ENCODE data around the genes IL18BP and INPPL1.

- PRO-cap: no peak
Observed at GRCh38 chr11:71998525-71999454, at the start of gene IL18BP. Gene IL18BP, plus strand, starts transcription at chr11:71998909.

DNA sequence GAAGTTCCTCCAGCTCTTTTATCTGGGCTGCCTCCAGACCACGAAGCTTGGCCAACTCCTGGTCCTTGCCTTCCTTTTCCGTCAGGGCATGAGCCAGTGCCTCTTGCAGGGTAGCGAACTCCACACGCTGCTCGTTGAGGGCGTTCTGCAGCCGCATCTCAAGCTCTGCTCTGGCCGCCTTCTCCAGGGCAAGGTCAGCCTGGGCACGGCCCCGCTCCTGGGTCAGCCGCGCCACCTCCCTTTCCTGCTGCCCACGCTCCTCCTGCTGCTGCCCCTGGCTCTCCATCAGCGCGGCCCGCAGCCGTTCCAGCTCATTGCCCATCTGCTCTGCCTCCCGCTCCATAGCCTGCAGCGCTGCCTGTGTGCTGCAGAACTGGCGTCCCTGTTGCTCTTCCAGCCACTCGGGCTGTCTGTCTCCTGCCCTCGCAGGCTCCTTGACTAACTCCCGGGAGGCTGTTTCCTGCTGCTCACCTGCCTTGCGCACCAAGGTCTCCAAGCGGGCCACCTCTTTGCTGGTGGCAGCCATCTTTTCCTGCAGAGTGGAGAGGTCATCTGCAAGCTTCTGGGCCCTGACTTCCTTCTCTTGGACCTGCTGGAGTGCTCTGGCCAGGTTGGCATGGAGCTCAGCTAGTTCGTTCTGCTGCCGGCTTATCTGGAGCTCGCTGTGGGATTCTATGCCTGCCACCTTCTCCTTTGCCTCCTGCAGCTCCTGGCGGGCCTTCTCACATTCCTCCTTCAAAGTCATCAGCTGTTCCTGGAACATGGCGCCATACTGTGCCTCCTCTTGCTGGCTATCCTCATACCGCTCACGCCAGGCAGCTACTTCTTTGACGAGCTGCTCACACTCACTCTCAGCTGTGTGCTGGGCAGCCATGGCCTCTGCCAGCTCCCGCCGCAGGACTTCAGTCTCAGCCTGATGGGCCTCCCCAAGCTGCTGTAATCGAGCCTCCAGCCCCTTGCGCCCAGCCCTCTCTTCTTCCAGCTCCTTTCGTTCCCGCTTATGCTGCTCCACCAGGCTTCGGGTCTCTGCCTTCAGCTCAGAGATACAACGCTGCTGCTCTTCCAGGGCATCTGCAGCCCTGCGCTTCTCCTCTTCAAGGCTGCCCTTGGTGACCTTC, 15.9 kb downstream of the IL18BP start:
- PRO-cap: no peak

GRCh38 chr11:72039680-72040005, 40.7 kb downstream of the NUMA1 start:
- PRO-cap: no peak

GRCh38 chr11:72069241-72069706, 11.1 kb downstream of the NUMA1 start:
- PRO-cap: no peak

DNA sequence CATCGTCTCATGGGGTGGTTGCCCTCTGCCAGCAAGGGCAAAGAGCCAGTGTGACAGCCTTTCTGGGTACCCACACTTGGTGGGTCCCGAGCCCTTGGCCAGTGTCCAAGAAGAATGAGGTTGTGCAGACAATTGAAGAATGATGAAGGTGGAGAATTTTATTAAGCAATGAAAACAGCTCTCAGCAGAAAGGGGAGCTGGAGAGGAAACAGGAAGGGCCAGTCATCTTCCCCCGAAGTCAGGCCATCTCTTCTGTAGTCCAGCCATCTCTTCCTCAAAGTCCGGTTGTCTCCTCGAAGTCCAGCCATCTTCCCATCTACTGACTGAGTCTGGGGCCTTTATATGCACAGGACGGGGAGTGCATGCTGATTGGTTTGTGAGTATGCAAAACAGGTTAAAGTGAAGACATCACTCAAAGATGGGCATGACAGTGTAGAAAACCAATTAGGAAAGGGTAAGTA, 11.1 kb upstream of the FOLR3 start:
- PRO-cap: no peak

DNA sequence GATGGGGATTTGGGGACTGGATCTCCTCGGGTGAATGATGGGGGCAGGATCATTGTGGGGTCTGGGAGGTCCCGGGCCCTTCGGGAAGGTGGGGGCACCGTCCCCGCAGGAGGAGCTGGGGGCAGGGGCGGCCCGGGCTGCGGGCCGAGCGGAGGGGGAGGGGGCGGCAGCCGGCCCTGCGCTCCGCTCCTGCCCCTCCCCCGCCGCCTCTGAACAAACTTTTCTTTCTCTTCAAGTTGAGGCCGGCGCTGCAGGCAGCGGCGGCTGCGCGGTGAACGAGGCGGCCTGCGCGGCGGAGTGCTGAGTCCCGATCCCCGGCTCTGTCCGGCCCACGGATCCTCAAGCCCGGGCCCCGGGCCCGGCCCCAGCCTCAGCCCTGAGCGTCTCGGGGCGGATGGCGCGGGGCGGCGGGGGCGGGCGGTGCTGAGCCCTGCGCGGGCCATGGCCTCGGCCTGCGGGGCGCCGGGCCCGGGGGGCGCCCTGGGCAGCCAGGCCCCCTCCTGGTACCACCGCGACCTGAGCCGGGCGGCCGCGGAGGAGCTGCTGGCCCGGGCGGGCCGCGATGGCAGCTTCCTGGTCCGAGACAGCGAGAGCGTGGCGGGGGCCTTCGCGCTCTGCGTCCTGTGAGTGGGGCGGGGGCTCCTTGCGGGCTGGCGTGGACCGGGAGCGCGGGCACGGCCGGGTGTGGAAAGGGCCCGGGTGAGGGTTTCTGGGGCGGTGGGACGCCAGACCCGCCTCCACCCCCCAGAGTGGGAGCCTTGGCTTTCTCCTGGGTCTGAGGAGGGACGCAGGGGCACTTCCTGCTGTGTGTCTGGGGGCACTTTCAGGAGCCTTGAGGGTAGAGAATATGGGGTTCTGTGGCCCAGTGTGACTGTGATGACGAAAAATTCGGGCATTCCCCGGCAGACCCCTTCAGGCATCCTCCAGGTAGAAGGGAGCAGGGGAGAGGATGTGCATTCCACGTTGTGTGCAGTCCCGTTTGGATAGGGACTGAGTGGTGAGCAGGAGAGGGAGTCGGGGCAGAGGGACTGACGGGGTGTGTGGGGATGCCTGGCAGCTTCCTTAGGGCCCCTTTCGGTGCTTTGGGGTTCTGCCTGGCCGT, at the start of gene INPPL1:
Gene INPPL1, plus strand, starts transcription at position 224 of the 1,102 bp plus-strand sequence.
- PRO-cap: bidirectional peak, plus-strand start at position 228 of the sequence, minus-strand start at position 212 of the sequence

- PRO-cap: no peak
Observed at GRCh38 chr11:72634310-72634629, 40.0 kb downstream of the PDE2A start.

- PRO-cap: no peak
Observed at GRCh38 chr11:72681942-72682509, 7.8 kb upstream of the PDE2A start.

- PRO-cap: no peak
Observed at GRCh38 chr11:72684901-72685800, 10.9 kb upstream of the PDE2A start.

DNA sequence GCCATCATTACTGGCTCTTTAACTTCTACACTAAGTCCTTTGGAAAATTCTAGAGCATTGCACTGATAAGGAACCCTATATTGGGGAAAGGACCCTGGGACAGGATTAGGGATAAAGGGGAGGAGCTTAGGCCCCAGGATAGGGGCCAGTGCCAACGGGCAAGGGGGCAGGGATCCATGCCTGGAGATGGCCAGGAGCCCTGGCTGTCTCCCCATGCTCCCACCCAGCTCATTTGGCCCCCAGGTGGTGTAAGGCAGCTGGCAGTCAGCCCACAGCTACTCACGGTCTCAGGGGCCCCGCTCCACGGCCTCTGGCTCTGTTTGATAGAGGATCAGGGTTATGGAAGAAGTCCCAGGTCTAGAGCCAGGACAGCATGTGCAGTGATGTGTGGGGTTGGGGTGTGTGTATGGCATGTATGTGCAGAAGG, 18.3 kb upstream of the PDE2A start:
- PRO-cap: no peak

GRCh38 chr11:72694805-72695156, 20.6 kb upstream of the PDE2A start:
- PRO-cap: no peak

DNA sequence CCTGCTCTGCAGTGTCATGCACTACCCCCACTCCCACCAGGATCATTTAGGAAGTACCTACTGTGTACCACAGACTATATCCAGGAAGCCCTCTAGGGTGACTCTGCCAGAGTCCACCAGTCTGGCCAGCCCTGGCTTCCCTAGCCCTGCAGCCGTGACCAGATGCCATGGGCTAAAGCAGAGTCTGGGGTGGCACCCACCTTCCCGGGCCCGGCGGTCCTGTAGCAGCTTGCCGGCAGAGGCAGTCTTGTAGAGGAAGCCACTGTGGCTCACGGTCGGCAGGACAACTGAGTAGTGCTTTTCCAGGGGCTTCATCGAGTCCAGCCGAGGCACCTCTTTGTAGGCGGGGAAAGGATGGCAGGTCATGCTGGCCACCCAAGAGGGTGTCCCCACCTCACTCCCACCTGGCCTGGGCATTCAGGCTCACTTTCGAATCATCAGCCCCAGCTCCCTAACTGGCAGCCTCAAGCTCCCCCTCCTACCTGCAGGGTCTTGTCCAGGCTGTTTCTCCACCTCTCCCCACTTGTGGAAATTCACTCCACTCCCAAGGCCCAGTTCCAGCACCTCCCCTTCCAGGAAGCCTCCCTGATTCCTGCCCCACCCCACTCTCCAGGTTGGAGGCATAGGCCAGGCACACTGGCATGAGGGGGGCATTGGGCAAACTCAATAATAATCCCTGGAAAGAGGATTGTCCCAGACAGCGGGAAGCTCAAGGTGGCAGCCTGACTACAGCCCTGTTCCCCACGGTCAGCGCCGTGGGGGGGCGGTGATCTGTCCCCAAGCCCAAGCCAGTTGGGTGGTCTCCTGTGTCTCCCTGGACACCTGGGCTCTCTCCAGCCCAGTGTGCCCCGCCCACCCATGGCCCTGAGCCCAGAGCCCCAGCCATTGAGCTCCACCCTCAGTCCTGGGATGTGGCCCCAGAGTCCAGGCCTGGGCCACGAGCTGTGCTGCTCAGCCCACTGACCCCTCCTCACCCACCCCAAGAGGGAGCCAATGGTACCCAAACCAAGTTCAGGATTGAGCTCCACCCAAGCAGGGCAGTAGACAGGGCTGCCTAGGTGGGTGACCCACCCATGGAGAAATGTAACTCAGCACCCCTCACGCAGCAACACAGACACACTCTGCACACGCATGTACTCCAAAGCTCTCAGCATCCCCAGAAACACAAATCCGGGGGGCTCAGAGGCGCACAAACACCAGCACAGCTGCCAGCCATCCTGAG, 27.6 kb upstream of the PDE2A start:
- PRO-cap: no peak

- PRO-cap: no peak
Observed at GRCh38 chr11:72741241-72741830, 10.9 kb downstream of the ARAP1 start.

DNA sequence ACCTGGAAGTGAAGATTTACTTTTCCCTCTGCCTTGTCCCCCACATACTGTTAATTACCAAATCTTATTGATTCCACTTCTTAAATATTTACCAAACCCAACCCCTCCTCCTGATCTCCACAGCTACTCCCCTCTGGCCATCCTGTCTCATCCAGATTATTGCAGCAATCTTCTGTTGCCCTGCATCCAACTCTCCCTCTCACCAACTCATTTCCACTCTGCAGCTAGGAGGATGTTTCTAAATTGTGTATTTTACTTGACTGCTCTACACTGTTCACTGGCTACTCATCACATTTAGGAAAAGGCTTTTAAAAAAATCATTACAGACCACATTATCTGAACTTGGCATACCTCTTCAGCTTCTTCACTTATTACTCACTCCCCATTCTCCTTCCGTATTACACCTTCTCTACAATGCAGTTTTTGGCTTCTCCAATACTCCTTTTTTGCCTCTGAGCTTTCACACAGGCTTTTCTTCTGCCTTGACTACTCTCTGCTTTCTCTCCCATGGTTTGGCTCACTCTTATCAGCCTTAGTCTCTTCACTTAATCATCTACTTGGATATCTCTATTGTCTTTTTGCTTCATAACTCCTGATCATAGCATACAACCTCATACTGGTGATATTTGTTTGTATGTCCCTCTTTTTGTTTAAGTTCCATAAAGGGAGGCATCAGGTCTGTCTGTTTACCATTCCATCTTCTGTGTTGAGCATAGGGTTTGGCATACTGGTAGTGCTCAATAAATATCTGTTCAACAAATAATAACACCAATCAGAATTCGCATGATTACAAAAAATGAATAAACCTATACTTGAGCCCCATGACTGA, 118.1 kb downstream of the ATG16L2 start:
- PRO-cap: no peak

DNA sequence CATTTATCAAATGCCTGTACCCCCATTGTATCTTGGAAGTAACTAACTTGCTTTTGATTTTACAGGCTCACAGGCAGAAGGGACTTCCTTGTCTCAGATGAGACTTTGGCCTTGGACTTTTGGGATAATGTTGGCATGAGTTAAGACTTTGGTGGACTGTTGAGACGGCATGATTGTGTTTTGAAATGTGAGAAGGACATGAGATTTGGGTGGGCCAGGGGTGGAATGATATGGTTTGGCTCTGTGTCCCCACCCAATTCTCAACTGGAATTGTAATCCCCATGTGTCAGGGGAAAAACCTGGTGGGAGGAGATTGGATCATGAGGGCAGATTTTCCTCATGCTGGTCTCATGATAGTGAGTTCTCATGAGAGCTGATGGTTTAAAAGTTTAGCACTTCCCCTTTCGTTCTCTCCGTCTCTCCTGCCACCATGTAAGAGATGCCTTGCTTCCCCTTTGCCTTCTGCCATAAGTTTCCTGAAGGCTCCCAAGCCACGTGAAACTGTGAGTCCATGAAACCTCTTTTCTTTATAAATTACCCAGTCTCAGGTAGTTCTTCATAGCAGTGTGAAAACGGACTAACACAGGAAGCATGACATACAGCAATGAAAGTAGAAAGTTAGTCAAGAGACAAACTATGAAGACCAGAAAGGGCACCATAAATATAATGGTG, 113.5 kb downstream of the FCHSD2 start:
- PRO-cap: no peak

DNA sequence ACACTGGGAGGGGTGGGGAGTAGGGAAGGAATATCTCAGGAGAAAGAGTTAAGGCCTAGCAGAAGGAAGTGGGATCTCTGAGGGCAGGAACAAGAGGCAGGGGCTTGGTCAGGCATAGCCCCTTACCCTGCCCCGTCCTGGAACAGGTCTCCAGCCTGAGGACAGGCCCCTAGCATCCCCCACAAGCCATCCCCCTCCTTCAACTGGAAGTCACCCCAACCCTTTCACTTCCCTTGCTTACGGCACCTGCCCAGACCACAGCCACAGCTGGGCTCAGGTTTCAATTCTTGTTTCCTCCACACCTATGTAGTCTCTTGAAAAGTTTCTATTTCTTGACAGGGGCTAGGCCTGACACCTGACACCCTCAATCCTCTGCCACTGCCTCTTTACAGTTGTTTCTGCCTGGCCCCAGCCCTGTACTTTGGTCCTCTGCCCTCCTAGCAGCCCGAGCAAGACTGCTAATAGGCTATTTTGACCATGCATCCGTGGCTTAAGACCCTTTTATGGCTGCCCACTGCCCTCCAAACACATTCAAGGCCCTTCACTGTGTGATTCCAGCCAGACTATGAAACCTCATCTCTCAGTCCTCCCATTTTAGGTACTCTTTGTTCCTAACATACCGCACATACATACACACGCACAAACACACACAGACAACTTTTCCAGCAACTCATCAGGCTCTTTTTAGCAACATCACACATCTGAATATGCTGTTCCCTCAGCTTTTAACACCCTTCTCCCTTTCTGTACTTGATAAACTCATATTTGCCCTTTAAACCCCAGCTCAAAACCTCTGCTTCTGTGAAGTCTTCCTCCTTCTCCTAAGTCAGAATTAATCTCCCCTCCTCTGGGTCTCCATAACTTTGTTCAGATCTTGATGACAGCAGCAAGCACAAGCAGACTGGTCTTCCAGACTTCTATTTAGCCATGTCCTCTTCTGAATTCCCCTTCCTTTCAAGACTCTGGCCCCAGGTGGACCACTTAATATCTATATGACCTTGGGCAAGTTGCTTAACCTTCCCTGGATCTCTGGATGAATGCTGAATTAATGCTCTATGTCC, 11.0 kb upstream of the FCHSD2 start:
- PRO-cap: no peak

DNA sequence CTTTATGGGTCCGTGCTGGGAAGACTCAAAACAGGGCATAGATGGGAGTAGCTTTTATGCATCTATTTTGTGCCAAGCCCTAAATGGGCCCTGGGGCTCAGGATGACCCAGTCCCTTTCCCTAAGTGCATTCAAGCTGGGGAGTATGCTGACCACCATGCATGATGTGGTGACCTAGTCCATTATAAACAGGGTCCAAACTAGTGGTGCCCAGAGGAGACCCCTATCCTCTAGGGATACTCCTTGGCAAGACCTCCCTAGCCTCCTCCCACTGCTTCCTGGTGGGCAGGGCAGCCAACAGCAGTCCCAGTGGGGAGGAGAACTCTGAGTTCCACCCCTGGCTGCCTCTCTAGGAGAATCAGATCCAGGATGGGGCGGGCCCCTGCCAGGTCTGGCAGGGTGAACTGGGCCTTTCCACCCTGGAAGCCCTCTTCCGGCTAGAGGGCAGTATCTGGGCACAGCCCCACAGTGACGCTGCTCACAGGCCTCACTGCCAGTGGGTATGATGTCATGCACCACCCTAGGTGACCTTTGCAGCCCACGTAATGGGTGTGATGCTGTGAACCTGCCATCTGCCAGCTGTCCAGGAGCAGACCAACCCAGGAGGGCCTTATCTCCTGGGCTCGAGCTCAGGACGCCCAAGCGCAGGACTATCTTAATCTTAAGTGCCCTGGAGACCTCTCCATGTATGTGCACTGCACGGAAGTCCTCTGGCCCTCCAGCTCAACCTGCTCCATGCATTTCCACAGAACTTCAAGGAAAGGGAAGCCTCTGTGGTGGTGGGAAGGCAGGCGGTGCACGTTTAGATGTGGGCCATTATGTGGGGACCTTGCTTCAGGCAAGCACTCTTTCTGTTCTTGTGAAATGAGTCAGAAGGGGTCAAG, 31.7 kb upstream of the FCHSD2 start:
- PRO-cap: no peak

DNA sequence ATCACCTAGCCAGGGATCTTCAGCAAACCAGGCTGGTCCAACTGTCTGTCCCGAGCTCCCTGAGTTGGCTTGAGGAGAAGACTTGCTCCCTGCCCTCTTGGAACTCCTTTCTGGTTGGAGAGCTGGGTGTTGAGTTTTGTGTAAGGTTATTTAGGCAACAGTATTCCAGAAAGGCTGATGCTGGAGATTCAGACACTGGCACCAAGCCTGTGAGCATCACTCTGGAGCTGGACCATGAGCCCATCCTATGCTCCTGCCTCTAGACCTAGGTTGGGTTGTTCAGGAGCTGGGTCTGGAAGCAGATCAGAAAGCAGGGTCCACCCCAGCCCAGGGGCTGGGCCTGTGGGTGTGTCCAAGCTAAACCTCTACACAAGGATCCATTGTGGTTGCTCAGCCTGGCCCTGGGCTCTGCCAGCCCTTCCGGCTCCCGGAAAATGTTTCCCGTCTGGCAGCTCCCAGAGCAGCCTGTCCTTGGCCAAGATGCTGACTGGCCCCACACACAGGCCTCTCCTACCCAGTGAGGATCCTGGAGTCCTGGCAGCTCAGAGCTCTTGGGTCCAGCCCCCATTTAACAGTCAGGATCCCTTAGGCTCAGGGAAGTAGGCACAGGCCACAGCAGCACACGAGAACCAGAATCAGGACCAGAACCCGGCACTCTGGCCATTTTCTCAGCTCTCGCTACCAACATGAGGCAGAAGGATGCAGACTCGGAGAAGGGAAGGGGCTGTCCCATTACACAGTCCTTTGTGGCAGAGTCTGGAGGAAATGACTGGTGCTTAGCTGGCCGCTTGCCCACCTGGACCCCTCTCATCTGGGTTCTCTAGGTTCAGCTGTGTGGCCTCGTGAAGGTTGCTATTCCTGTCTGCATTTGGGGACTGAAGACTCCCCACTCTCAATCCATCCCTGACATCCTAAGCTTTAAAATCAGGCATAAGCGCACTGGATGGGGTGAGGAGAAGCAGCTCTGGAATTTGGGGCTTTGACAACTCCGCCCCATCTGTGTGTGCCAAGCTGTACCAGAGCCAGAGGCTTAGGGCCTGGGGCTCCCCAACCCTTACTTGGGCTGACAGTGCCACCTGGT, 35.4 kb upstream of the FCHSD2 start:
- PRO-cap: no peak

DNA sequence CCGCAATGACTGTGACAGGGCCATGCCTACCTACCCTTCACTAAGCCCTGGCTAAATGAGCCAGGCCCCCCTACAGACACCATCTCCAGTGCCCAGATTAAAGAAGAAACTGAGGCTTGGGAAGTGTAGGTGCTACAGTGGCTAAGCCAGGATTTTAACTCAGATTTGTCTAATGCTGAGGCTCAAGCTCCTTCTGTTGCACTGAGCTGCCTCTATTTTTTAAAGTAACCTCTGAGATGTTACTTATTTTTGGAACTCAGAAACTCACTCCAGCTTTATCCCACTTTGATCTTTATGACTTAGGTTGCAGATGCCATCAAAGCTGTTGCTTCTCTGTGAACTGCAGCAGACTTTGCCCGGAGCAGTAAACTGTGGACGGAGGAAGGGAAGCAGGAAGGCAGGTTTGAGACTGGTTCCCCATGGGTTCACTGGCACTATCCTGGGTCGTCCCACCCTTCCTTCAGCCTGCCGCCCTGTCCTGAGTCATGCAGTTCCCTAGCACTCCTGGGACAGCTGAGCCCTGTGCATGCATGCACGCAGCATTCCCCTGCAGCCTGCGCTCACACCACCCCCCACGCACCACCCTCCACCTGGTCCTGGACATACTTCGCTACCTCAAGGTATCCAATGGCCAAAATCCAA, 23.6 kb upstream of the P2RY2 start:
- PRO-cap: no peak

DNA sequence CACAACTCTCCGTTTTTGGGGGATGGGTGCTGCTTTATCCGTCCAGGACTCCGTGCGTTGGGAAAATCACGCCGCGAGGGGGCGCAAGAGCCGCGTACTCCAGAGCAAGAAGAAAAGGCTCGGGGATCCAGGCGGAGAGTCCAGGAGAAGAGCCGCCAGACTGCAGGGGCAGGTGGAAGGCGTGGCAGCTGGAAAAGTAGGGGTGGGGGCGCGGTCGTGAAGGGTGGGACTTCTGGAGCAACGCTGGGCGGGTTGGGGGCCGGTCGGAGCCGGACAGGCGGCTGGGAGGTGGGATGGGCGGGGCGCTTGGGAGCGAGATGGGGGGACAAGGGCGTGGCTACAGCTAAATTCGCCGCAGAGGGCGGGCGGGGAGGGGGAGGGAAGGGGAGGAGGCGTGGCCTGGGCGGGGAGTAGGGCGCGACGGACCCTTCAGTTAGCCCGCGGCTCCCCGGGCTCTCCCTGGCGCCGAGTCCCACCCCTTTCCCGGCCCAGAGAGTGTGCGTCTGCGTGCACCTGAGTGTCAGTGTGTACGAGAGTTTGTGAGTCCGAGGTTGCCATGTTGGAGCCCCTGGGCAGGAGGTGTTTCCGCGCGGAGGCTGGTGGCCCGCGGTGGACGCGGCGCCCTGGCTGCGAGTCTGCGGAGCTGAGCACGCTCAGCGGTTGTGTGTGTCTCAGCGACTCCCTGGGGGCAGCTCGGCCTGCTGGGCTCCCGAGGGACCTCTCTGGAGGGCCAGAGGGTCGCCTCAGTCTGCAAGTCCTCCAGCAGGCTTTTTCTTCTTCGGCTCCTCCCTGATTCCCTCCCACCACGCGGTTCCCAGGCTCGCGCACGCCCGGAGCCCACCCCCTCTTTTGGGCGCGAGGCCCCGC, 474 bp upstream of the ARHGEF17 start:
- PRO-cap: unidirectional peak, plus-strand start at position 431 of the sequence; bidirectional peak, plus-strand start outside the sequence, minus-strand start at position 781 of the sequence

Data from LUHMES (cell line).